Liver (tissue), 9 donors: ENCODE measurements around a stretch of chr16.

- PRO-cap, 5 experiments = no peak in any of the 5 experiments
- RAMPAGE, long total RNA, 2 experiments = no peak in any of the 2 experiments
- RRBS = no CpG with 5 or more reads among the region's 27 CpGs
Observed at GRCh38 chr16:10761250-10762066, 17.8 kb downstream of the NUBP1 start.

- PRO-cap, 5 experiments = peak in 4 of 5 experiments; most common plus-strand start chr16:10937702 (in 4); most common minus-strand start chr16:10937574 (in 3)
- RAMPAGE, long total RNA, 2 experiments = no peak in any of the 2 experiments
- RRBS = no CpG with 5 or more reads among the region's 7 CpGs
Observed at GRCh38 chr16:10937483-10937825, 4.8 kb downstream of the DEXI start.

DNA sequence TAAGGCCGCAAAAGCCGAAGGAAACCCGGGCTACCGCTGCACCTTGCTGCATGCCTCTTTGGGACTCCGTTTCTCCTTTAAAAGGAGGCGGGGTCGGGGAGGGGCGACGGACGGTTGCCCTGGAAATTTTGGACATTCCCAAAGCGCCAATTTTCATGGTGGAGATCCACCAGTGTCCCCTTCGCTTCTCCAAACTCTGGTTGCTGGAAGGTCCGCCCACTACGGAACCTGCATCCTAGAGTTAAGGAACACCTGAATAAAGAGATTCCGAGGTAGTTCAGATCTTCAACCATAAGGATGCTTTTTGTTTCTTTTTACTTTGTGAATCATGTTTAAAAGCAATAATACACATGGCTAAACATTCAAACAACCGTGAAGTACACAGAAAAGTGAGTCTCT is 458 bp upstream of the DEXI start:
- PRO-cap, 5 experiments = peak in 2 of 5 experiments; most common plus-strand start position 149 of the sequence (in 2)
- RAMPAGE, long total RNA, 2 experiments = no peak in any of the 2 experiments
- RRBS = no CpG with 5 or more reads among the region's 16 CpGs

DNA sequence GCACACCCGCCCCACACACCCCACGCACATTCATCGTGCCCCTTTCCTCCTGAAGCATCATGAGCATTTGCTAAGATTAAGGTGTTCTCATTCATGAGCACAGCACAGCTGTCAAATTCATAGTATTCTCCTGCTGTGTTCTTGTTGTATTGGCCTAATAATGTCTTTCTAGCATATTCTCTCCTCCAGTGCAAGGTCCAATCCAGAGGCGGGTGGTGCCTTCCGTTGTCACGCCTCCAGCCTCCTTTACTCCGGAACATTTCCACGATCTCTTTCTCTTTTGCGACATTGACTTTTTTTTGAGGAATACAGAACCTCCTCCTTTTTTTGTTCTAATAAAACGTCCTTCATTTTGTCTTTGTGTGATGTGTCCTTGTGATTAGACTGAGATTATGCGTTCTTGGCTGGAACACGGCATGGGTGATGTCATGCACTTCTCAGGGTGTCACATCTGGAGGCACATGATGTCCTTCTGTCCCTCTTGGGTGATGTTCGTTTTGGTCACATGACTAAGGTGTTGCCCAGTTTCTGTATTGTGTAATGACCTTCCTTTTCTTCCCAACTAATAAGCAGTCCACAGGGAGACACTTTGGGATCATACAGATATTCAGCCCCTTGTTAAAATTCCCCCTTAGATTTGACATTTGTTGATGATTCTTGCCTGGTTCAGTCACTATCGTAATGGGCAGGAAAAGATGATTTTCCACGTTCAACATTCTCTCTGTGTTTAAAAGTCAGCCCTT is 66.4 kb downstream of the CLEC16A start:
- PRO-cap, 5 experiments = no peak in any of the 5 experiments
- RAMPAGE, long total RNA, 2 experiments = no peak in any of the 2 experiments
- RRBS = no CpG with 5 or more reads among the region's 15 CpGs

- PRO-cap, 5 experiments = no peak in any of the 5 experiments
- RAMPAGE, long total RNA, 2 experiments = no peak in any of the 2 experiments
- RRBS = no CpG with 5 or more reads among the region's 12 CpGs
Observed at GRCh38 chr16:11161738-11162383, 94.1 kb downstream of the SOCS1 start.

GRCh38 chr16:11224061-11224717 is 31.8 kb downstream of the SOCS1 start:
- PRO-cap, 5 experiments = peak in 1 of 5 experiments; most common plus-strand start chr16:11224430 (in 1); most common minus-strand start chr16:11224267 (in 1)
- RAMPAGE, long total RNA, 2 experiments = no peak in any of the 2 experiments
- RRBS = no CpG with 5 or more reads among the region's 20 CpGs

- PRO-cap, 5 experiments = no peak in any of the 5 experiments
- RAMPAGE, long total RNA, 2 experiments = no peak in any of the 2 experiments
- RRBS = 10% methylated on average over 12 of the region's 53 CpGs
Observed at GRCh38 chr16:11255196-11255601, 805 bp downstream of the SOCS1 start.

DNA sequence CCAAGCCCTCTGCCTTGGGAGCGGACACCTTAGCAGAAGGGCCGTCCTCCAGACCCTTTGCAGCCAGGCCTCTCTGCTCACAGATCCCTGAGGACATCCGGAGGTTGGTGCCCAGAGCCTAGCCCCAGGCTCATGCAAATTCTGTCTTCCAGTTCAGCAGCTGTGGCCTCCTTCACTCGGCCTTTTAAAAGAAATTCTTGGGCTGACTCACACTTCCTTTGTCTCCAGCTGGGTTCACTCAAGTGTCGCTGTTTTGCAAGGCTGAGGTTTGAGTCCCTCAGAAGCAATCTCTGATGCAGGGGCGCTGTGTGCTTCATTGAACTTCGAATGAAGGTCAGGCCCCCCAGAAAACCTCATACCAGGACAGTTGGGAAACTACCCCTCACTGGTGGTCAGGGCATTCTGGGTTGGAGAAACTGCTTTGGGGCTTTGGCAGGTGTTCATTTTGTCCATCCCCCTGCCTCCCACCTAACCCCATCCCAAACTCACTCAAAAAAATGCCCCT is 16.7 kb upstream of the RMI2 start:
- PRO-cap, 5 experiments = no peak in any of the 5 experiments
- RAMPAGE, long total RNA, 2 experiments = no peak in any of the 2 experiments
- RRBS = no CpG with 5 or more reads among the region's 7 CpGs

DNA sequence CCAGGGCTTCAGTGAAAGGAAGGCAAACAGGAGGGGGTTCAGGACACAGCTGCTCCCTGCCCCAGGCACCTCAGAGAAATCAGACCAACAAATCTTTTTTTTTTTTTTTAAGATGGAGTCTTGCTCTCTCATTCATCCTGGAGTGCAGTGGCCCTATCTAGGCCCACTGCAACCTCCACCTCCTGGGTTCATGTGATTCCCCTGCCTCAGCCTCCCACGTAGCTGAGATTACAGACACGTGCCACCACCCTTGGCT is 31.8 kb downstream of the ENSG00000188897 start:
- PRO-cap, 5 experiments = no peak in any of the 5 experiments
- RAMPAGE, long total RNA, 2 experiments = no peak in any of the 2 experiments
- RRBS = no CpG with 5 or more reads among the region's 2 CpGs

- PRO-cap, 5 experiments = no peak in any of the 5 experiments
- RAMPAGE, long total RNA, 2 experiments = no peak in any of the 2 experiments
- RRBS = 1% methylated on average over 20 of the region's 29 CpGs
Observed at GRCh38 chr16:11586454-11586705, 339 bp downstream of the LITAF start.

GRCh38 chr16:11635689-11636967 is 32.1 kb upstream of the SNN start:
- PRO-cap, 5 experiments = no peak in any of the 5 experiments
- RAMPAGE, long total RNA, 2 experiments = no peak in any of the 2 experiments
- RRBS = no CpG with 5 or more reads among the region's 29 CpGs

GRCh38 chr16:11707673-11707980 is 35.0 kb downstream of the TXNDC11 start:
- PRO-cap, 5 experiments = no peak in any of the 5 experiments
- RAMPAGE, long total RNA, 2 experiments = no peak in any of the 2 experiments
- RRBS = no CpG with 5 or more reads among the region's 3 CpGs

- PRO-cap, 5 experiments = no peak in any of the 5 experiments
- RAMPAGE, long total RNA, 2 experiments = no peak in any of the 2 experiments
- RRBS = no CpG with 5 or more reads among the region's 3 CpGs
Observed at GRCh38 chr16:11710054-11710520, 32.6 kb downstream of the TXNDC11 start.

DNA sequence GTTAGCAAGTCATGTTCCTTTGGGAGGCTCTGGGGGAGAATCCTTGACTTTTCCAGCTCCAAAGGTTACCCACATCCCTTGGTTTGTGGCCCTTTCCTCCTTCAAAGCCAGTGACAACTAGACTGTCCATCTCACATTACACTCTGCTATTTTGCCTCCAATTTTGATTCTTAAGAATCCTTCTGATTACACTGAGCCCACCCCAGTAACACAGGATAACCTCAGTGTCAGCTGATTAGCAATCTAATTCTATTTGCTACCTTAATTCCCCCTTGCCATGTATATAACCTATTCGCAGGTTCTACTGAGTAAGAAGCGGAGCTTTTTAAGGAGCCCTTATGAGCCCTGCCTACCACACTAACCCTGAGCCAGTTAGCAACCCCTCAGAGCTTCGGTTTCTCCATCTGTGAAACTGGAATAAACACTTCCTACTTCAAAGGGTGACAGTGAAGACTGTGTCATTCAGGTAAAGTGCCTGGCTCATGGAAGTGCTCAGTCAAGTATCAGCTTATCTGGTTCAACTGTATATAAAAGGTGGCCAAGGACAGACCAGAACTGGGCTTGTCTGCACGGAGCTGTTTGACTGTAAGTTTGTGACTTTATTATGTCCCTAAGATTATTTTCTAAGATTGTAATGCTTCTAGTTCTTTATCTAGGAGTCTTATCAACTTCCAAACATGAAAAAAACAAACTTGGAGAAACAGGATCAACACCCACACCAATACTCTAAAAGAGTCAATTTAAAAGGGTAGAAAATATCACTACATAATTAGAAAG is 31.1 kb downstream of the TXNDC11 start:
- PRO-cap, 5 experiments = no peak in any of the 5 experiments
- RAMPAGE, long total RNA, 2 experiments = no peak in any of the 2 experiments
- RRBS = no CpG with 5 or more reads among the region's 4 CpGs

DNA sequence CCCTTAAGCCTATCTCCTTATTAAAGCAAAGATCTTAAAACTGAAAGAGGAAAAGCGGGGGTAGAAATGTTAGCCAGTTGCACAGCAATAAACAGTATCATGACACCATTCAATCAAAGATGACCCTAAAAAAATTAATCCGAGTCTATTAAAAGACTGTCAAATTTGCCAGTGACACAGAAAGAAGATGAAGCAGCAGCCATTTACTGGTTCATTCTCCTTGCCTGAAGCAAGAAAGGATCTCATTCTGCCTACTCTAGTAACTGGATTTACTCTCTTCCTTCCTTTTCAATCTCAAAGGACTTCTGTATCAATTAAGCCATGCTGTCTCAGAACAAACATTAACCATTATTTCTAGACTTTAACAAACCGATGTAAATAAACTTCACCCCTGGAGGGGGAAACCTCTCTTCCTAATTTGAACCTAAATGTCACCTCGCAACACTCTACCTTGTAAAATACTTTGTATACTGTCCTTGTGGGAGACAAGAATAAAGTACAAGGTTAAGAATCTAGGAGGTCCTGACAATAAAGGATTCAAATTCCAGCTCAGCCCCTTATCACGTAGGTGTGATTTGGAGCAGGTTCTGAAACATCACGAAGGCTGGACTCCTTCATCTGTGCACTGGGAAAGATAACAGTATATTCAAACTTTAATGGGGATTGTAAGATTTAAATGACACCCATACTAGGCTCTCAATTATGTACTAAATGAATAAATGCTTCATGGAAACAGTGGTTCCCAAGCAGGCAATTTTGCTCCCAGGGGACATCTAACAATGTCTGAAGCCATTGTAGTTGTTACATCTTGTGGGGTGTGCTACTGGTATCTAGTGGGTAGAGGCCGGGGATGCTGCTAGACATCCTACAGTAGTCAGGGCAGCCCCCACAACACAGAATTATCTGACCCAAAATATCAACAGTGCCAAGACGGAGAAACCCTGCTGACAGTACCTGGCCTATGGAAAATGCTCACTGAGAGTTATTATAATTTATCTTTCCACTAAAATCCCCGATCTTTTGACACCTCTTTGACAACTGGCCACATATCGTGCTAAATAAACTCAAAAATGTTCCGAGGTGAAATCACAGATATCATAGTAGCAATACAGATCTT is 2.1 kb downstream of the TXNDC11 start:
- PRO-cap, 5 experiments = no peak in any of the 5 experiments
- RAMPAGE, long total RNA, 2 experiments = no peak in any of the 2 experiments
- RRBS = no CpG with 5 or more reads among the region's 11 CpGs

GRCh38 chr16:11839387-11840213 is 11.7 kb downstream of the RSL1D1 start:
- PRO-cap, 5 experiments = no peak in any of the 5 experiments
- RAMPAGE, long total RNA, 2 experiments = no peak in any of the 2 experiments
- RRBS = 98% methylated on average over 2 of the region's 12 CpGs

GRCh38 chr16:11851890-11852561 is 684 bp upstream of the RSL1D1 start:
- PRO-cap, 5 experiments = no peak in any of the 5 experiments
- RAMPAGE, long total RNA, 2 experiments = no peak in any of the 2 experiments
- RRBS = no CpG with 5 or more reads among the region's 39 CpGs

DNA sequence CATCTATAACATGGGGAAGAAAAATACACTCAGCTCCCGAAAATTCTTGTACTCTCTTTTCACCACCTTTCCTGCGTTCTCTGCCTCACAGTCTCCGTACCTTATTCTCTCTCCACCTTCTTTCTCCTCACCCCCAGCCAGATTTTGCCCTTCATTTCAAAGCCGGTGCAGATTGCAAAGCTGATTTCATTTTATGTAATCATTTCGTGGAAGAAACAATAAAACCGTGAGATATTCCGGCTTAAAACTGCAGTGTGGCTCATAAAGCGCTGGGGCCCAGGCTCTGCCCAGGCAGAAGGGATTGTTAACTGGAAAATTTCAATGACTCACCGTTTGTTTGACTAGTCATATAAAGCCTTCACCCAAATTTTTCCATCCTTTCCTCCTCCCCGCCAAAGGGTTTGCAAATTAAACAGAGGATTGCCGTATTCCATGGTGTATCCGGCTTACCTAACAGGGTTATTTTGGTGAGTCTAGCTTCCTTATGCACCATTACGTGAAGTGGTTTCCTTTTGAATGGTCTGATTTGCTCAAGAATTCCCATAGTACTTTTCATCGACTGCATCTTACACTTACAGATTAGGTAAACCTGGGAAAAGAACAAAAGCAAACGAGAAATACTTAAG is 756 bp upstream of the GSPT1 start:
- PRO-cap, 5 experiments = peak in 2 of 5 experiments; most common plus-strand start position 406 of the sequence (in 1); most common minus-strand start position 323 of the sequence (in 2)
- RAMPAGE, long total RNA, 2 experiments = no peak in any of the 2 experiments
- RRBS = 27% methylated on average over 3 of the region's 15 CpGs

- PRO-cap, 5 experiments = peak in 1 of 5 experiments; most common minus-strand start chr16:12307456 (in 1)
- RAMPAGE, long total RNA, 2 experiments = no peak in any of the 2 experiments
- RRBS = no CpG with 5 or more reads among the region's 5 CpGs
Observed at GRCh38 chr16:12307178-12307551, 330.6 kb downstream of the SNX29 start.

- PRO-cap, 5 experiments = peak in 3 of 5 experiments; most common plus-strand start chr16:12347097 (in 3)
- RAMPAGE, long total RNA, 2 experiments = no peak in any of the 2 experiments
- RRBS = no CpG with 5 or more reads among the region's 5 CpGs
Observed at GRCh38 chr16:12346924-12347253, 370.4 kb downstream of the SNX29 start.